ENCODE data around the gene ANO1.

GRCh38 chr11:69296612-69296982 is 2.6 kb downstream of the MYEOV start:
- PRO-cap, 4 experiments, result no peak in any of the 4 experiments
- RAMPAGE, long total RNA, 4 experiments, result no peak in any of the 4 experiments

DNA sequence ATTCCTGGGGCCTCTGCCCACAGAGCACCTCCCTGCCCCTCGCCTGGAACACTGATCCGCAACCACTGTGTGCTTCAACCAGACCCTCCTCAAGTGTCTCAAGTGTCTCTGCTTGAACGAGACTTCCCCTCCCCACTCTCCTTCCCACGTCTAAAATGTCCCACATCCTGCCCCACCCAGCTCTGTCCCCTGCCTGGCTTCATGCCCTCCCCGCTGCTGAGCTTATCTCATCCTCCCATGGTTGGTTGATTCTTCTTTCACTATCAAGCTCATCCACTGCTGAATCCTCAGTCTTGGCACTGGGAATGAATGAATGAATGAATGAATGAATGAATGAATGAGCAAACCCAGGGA is 115.9 kb downstream of the MYEOV start:
- PRO-cap, 4 experiments, result no peak in any of the 4 experiments
- RAMPAGE, long total RNA, 4 experiments, result no peak in any of the 4 experiments

DNA sequence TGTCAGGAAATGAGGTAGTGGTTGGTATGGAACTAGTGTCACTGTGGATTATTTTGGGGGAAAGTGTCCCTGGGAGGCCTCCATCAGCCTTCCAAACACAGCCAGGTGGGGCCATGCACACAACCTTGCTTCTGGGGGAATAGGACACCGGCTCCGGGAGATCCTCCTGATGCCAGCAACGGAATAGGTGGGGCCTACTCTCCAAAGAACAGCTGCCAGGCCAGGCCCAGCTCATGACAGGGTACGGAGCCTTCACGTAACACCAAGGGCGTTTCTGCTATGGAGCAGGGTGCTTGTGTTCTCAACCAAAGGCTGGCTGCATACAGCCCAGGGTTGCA is 156.9 kb downstream of the MYEOV start:
- PRO-cap, 4 experiments, result no peak in any of the 4 experiments
- RAMPAGE, long total RNA, 4 experiments, result no peak in any of the 4 experiments

DNA sequence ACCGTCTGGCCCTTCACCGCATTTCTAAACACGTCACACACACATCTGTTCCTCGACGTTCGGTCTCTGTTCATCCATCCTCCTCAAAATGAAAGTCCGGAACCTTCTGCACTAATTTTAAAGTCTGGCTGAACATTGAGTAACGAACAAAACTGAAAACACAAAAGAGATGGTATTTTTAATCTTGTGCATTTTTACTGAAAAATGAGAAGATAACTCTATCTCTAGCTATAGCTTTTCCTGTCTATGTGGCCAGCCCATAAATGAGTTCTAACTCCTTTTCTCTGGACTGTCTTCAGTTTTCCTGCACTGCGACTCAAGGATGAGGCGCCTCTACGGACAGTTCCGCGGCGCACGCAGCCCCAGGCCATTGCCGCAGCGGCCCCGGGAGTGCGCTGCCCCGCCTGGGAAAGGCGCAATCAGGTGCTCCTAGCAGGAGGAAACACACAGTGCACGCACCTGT is 7.7 kb downstream of the LTO1 start:
- PRO-cap, 4 experiments, result no peak in any of the 4 experiments
- RAMPAGE, long total RNA, 4 experiments, result no peak in any of the 4 experiments

DNA sequence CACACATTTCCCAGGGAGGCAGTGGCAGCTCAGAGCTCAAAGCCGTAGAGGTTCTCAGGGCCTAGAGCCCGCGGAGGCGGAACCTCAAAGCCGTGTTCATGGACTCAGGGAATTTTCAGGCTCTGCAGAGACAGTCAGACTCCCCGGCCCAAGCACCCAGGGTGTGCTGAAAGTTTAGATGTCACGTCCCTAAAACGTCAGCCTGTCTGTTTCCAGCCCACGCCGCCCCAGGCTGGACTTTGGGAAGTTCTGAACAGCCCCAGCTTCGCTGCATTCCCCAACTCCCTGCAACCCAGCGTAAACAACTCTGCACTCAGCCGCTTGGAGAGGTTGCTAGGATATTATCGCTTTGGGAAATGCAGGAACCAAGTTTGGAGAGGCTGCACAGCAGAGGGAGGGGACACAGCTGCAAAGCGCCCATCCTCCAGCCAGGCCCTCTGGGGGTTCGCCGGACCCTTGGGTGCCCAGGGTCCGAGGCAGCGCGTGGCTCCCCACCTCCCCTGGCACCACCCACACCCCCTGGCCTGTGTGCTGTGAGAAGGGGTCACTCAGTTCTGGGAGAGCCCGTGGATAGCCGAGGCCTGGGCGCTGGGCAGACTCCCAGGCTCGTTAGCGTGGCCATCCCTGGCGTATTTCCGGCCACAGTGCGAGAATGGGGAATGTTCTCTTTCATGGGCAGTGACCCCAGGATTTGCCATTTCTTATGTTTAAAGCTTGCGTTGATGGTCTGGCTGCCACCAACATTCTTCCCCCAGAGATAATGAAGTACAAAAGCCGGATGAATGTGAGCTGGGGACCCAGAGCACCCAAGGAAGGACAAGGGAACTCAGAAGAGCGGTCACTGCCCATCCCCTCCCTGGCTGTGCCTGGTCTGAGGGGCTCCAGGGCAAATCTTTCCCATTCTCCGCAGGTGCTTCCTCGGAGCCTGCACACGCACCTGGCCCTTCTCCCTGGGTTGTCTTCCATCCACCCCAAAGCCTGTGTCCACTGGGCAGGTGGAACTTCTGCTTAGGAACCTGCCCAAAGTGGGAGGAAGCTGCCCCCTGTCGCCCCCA is 120.6 kb upstream of the FGF3 start:
- PRO-cap, 4 experiments, result no peak in any of the 4 experiments
- RAMPAGE, long total RNA, 4 experiments, result no peak in any of the 4 experiments

DNA sequence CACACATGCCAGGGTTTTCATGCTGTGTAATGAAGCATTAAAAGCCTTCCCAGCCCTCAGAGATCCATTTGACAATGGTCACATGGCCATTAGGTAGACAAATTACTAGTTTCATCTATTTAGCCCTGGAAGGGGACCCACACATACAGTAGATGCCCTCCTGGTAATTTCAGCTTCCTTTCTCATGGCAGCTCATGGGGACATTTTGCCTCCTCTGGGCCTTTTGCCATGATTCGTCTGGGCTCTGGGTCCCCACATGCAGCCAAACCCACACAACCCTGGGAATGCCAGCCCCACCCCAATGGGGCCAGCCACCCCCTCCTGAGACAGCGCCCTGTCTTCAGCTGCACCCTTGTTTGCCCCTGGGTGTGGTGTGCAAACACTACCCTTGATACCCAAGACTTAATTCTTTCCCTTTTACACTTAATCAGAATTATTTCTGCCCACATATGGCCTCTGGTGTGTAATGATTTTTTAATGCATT is 85.2 kb upstream of the ANO1 start:
- PRO-cap, 4 experiments, result no peak in any of the 4 experiments
- RAMPAGE, long total RNA, 4 experiments, result no peak in any of the 4 experiments

GRCh38 chr11:70072235-70072729 is 5.8 kb upstream of the ANO1 start:
- PRO-cap, 4 experiments, result peak in 1 of 4 experiments; most common plus-strand start chr11:70072553 (in 1)
- RAMPAGE, long total RNA, 4 experiments, result no peak in any of the 4 experiments

DNA sequence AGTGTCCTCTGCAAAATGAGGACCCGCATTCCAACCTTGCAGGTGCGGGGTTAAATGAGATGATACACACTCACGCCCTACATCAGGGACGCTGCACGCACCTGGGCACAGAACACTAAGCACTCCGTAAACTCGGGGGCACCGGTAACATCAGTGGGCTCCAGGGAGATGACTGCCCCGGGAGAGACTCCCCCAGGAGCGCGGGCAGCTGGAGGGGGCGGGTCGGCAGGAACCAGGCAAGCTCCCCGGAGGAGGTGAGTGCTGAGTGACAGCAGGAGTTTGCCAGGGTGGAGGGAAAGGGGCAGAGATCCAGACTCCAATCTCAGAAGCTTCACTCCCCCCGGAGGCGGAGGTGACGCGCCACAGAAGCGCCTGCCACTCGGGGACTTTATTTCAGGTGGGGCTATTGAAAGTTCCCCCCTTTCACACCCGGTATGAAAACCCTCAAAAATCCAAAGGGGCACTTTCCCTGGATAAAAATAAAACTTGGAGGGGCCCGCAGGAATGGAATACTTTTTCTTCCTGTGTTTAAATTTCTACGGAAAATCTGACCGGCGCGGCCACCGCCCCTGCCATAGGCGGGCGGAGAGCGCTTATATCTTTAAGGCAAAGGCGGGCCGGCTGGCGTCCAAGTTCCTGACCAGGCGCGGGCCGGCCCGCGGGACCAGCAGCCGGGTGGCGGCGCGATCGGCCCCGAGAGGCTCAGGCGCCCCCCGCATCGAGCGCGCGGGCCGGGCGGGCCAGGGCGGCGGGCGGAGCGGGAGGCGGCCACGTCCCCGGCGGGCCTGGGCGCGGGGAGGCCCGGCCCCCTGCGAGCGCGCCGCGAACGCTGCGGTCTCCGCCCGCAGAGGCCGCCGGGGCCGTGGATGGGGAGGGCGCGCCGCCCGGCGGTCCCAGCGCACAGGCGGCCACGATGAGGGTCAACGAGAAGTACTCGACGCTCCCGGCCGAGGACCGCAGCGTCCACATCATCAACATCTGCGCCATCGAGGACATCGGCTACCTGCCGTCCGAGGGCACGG is at the start of gene ANO1:
Gene ANO1, plus strand, starts transcription at position 624 of the 1,022 bp plus-strand sequence.
- PRO-cap, 4 experiments, result peak in 1 of 4 experiments; most common plus-strand start position 786 of the sequence (in 1); most common minus-strand start position 704 of the sequence (in 1)
- RAMPAGE, long total RNA, 4 experiments, result no peak in any of the 4 experiments

GRCh38 chr11:70104250-70105074 is 26.3 kb downstream of the ANO1 start:
- PRO-cap, 4 experiments, result no peak in any of the 4 experiments
- RAMPAGE, long total RNA, 4 experiments, result no peak in any of the 4 experiments

DNA sequence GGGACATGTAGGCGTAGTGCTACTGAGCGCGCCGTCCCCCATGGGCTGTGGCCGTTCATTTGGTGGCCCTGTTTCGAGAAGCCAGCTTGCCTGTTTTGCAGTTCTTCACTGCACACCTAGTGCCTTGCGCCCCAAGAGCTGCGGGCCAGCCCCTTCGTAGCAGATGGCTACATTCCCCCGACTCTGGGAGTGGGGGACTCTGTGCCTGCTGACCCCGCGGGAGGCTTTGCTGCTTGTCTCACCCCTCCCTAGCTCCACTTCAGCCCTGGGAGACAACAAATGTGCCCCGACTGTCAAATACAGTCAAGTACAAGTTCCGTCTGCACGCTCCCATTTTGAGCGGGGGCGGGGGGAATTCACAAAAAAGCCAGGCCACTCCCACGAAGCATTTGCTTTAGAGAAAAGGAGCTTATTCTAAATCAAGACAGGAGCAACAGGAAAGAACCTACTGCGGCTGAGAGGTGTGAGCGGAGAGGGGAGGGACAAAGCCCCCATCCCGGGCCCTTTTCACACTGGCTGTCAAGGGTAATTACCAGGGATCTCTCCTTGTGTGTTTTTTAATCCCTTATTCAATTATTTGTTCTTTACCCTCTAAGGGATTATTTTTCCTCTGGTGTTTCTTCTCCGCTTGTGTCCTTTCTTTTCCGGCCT is 61.8 kb upstream of the FADD start:
- PRO-cap, 4 experiments, result no peak in any of the 4 experiments
- RAMPAGE, long total RNA, 4 experiments, result no peak in any of the 4 experiments

- PRO-cap, 4 experiments, result no peak in any of the 4 experiments
- RAMPAGE, long total RNA, 4 experiments, result no peak in any of the 4 experiments
These were observed 34.0 kb upstream of the FADD start for GRCh38 chr11:70168946-70169694.

DNA sequence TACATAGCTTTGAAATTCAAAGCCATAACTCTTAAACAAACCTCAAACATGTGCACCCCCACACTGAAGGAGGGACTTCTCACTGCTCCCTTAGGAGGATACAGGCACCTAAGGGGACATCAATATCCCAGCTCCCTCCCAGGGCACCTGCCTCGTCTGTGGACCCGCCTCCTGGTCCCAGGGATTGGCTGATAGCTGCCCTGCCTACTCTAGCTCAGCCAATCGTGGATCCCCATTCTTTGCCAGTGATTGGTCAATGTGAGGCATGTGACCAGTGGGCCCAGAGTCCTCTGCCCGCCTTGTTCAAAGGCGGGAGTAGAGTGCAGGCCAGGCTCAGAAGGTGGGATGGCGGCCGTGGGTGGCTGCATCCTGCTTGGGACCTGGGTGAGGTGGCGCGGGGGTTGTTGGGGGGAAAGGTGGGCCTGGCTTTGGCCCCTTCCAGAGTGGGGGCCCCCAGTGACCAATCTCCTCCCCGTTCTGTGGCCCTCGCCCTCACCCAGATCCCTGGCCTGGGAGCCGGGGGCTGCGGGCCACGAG is 64.8 kb downstream of the CTTN start:
- PRO-cap, 4 experiments, result no peak in any of the 4 experiments
- RAMPAGE, long total RNA, 4 experiments, result no peak in any of the 4 experiments

- PRO-cap, 4 experiments, result no peak in any of the 4 experiments
- RAMPAGE, long total RNA, 4 experiments, result no peak in any of the 4 experiments
These were observed 88.6 kb downstream of the CTTN start for GRCh38 chr11:70486730-70487485.

DNA sequence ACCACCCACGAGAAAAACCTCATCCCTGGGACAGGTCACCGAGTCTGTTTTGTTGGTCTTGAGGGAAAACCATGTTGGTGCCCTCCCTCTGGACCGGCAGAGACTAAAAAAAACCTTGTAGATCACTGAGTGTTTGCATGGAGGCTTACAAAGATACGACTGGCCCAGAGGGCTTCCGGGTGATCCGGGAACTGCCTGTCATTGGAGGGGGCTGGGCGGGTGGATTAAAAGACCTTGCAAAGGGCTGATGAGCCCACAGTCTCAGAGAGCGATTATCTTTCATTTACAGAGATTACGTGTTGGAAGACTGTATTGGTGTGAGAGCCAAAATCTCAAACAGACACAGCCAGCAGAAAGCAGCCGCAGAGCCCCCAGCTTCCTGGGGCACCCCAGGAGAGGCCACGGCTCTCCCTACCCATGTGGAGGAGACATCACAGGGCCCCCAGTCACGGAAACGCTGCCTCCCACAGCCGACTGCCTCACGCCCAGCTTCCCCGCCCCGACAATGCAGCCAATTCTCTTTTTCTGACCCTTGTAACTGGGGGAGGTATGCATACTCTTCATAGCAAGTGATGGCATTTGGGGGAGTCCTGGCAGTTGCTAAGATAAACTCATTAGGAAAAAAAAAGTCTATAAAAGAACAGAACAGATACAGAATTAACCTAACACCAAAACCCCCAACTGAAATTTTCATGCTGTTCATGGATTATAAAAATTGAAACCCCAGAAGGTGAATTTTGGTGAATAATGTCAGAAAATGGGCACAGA is 426.5 kb downstream of the CTTN start:
- PRO-cap, 4 experiments, result no peak in any of the 4 experiments
- RAMPAGE, long total RNA, 4 experiments, result no peak in any of the 4 experiments

GRCh38 chr11:70908134-70908714 is 344.2 kb downstream of the SHANK2 start:
- PRO-cap, 4 experiments, result no peak in any of the 4 experiments
- RAMPAGE, long total RNA, 4 experiments, result no peak in any of the 4 experiments

- PRO-cap, 4 experiments, result no peak in any of the 4 experiments
- RAMPAGE, long total RNA, 4 experiments, result no peak in any of the 4 experiments
These were observed 3.1 kb downstream of the SHANK2 start for GRCh38 chr11:71249305-71249640.

DNA sequence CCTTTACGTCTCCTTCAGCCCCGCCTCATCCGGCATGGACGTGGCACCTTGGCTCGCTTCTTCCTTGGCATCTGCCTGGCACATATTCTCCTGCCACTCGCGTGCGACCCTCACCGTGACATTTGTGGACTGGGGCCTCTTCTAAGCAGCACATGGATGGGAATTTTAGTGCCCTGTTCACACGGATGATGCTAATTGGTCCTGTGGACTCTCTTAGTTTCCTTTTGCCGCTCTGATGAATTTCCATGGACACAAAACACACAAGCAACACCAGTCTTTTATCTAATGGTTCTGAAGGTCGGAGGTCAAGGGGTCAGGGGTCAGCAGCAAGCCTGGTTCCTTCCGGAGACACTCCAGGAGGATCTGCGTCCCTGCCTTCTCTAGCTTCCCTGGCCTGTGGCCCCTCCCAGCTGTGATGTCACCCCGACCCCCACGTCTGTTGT is 6.7 kb downstream of the NADSYN1 start:
- PRO-cap, 4 experiments, result no peak in any of the 4 experiments
- RAMPAGE, long total RNA, 4 experiments, result no peak in any of the 4 experiments

DNA sequence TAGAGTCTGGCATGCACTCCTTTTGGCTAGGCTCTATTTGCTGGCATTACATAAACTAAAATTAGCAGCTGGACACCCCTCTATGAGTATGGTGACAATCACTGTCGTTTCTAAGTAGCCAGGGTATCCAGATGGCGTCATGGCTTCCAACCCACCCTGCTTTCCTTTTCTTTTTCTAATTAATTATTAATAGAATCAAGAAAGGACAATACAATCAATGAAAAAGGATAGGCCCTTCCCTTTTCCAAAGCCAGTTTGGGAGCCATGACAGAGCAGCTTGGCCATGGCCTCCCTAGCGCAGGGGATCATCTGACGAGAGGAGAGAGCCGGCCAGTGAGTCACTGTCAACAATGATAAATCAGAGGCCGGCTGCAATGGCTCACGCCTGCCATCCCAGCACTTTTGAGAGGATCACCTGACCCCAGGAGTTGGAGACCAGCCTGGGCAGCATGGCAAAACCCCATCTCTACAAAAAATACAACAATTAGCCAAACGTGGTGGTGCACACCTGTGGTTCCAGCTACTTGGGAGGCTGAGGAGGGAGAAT is 27.6 kb upstream of the KRTAP5-7 start:
- PRO-cap, 4 experiments, result no peak in any of the 4 experiments
- RAMPAGE, long total RNA, 4 experiments, result no peak in any of the 4 experiments

DNA sequence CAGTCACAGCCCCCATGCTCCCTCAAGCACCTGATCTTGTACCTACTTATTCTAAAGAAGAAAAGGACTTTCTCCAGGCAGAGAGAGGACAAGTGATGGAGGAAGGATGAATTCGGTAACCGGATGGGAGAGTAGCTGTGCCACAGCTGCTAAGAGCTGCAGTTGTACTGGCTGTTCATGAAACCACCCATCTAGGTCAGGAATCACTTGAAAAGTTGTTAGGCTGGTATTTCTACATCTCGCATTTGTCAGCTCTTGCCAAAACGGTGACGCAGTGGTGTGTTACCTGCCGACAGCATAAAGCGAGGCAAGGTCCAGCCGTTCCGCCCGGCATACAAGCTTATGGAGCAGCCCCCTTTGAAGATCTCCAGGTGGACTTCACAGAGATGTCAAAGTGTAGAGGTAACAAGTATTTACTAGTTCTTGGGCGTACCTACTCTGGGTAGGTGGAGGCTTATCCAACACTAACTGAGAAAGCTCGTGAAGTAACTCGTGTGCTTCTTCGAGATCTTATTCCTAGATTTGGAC is 87.3 kb upstream of the DEFB108B start:
- PRO-cap, 4 experiments, result no peak in any of the 4 experiments
- RAMPAGE, long total RNA, 4 experiments, result no peak in any of the 4 experiments

DNA sequence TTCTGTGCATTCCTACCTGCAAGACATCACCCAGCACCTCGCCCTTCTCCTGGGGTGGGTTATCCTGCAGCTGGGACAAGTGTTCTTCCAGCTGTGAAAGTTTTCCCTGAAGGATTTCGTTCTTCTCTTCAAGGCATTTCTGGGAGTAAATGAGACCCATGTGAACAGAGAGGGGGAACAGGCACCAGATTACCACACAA is 17.6 kb downstream of the IL18BP start:
- PRO-cap, 4 experiments, result no peak in any of the 4 experiments
- RAMPAGE, long total RNA, 4 experiments, result no peak in any of the 4 experiments